Metastatic Liver Carcinoma in the Adrenal Gland (tissue), 2 donors: Measurements from ENCODE around the gene FZD8.

DNA sequence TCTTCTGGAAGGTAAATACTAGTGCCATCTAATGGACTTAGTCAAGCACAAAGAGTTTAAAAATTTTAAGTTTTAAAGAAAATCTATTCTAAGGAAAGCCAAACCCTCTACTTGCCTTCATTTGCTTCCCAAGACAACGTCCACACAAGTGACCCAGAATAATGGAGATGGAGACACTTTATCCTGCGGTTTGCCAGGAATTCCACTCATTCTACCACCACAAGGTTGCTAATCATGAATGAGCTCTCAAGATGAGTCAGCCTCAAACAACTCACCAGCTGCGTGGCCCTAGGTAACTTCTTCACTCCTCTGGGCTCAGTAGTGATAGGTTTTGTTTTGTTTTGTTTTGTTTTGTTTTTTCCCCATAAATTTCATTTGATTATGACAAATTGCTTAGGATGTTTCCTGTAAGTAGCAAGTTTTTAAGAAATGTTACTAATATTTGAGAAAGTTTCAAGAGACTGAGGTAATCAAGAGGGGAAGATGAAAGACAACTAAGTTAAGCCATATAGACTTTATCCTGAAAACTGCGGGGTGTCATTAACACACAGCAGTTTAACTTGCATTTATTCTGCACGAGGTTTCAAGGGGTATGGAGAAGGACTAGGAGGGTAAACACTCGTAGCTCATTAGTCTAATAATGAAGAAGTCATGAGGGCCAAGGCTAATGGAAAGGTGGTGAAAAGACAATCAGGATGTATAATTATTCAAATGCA is 286.7 kb downstream of the PARD3 start:
- PRO-cap, 2 experiments, result no peak in any of the 2 experiments

DNA sequence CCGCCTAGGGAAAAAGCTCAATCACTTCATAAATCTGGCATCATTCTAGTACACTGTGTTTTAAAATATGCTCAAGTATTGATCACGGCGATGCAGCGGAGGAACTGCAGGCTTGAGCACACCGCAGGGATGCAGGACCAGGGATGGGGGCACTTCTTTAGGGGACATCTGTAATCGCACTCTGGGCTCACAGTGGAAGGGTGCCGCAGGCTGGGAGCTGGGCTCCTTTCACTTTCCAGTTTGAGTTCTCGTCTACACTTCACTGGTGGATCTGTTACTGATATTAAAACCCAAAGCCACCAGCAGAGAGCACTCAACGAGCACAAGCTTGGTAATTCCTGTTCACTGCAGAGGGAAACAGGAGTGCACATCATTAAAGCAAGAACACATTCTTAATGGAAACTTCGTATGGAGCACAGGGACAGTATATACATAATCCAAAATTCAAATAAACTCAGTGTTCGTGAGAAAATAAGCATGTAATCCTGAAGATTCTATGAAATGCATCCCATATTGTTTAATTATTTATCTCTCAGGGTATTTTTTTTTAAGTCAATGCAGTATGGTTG is 91.3 kb downstream of the PARD3 start:
- PRO-cap, 2 experiments, result no peak in any of the 2 experiments

DNA sequence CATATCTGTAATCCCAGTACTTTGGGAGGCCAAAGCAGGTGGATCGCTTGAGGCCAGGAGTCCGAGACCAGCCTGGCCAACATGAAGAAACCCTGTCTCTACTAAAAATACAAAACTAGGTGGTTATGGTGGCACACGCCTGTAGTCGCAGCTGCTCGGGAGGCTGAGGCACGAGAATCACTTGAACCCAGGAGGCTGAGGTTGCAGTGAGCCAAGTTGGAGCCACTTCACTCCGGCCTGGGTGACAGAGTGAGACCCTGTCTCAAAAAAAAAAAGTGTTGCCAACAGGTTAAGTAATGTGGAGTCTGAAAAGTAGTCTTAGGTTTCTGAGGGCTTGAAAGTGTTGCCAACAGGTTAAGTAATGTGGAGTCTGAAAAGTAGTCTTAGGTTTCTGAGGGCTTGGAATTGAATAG is 23.9 kb downstream of the CREM start:
- PRO-cap, 2 experiments, result no peak in any of the 2 experiments

GRCh38 chr10:35203795-35204232 is 77.2 kb downstream of the CREM start:
- PRO-cap, 2 experiments, result no peak in any of the 2 experiments

DNA sequence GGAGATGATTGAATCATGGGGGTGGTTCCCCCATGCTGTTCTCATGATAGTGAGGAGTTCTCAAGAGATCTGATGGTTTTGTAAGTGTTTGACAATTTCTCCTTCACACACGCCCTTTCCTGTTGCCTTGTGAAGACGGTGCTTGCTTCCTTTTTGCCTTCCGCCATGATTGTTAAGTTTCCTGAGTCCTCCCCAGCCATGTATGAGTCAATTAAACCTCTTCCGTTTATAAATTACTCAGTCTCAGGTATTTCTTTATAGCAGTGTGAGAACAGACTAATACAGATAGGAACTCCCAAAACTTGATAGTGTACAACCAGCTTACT is 98.6 kb downstream of the CREM start:
- PRO-cap, 2 experiments, result no peak in any of the 2 experiments

GRCh38 chr10:35394911-35395477 is 58.7 kb downstream of the CCNY start:
- PRO-cap, 2 experiments, result no peak in any of the 2 experiments

DNA sequence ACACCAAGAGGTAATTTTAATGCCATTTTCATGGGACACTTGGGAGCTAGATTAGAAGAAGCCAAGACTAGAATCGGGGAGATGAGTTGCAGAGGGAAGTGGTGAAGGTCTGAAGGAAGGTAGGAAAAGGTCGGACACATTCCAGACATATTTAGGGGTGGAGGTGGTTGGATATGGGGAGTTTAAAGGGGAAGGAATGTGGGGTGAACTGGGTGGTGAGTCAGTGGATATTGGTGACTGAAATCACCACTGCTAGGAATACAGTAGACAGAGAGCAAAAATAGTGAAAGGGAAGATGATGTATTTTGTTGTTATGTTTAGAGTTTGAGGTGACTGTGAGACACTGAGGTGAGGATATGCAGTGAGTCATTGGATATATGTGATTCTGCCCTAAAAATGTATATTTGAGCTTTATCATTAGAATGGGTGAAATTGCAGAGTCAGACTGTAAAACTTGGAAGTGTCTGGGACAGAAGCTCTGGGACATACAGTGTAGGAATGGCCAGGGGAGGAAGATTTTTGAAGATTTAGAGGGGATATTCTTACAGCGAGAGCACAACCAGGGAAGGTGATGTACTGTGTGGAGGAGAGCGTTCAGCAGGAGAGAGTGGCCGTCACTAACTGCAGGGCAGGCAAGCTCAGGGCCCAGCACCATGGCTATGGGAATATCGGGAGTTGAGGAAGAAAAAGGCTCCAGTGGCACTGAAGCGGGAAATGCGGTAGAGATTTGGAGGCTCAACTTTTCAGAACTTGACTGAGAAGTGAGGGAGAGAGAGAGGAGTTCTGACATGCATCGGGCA is 77.0 kb downstream of the CCNY start:
- PRO-cap, 2 experiments, result no peak in any of the 2 experiments

DNA sequence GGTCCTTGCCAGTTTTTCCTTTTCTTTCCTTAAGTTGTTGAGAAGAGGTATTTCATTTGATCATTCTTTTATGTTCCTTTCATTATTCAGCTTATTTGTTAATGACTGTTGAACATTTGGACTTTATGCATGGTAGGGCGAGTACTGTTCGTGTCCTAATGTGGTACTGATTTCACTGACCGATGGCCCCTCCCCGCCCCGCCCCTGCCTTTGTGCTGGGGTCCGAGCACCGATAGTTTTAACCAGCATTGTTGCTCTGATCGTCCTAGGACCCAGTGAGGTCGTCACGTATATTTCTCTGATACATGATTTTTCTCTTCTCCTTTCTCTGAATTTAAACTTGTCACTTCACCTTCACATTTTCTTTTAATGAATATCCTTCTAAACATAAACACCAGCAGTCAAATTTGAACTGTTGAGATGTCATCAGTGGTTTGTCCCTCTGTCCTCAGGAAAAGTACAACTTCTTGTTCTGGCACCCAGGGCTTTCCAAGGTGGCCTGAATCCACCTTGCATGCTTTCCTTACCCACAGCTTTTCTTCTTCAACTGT is 128.9 kb downstream of the CCNY start:
- PRO-cap, 2 experiments, result no peak in any of the 2 experiments

- PRO-cap, 2 experiments, result no peak in any of the 2 experiments
Measured at GRCh38 chr10:35641596-35641979, 508 bp downstream of the FZD8 start.

- PRO-cap, 2 experiments, result peak in 2 of 2 experiments; most common plus-strand start chr10:35642417 (in 2); most common minus-strand start chr10:35642011 (in 2)
Measured at GRCh38 chr10:35641980-35643051, at the start of gene FZD8. TSS of gene FZD8 (minus strand) at chr10:35642296.

DNA sequence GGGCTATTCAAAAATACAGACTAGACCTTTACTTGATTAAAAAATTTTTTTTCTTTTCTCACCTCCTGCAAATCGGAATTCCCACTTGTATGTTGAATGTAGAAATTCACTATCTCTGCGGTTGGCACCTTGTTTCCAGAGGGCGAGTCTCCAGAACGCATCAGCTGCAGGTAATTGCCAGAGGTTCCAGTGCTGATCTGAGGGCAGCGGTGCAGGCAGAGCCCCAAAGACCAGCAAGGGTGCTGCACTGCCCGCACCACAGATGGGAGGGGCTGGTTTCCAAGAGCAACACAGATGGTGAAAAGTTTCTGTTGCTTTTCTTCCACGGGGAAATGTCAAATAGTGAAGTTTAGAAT is 2.3 kb upstream of the FZD8 start:
- PRO-cap, 2 experiments, result no peak in any of the 2 experiments

- PRO-cap, 2 experiments, result no peak in any of the 2 experiments
Measured at GRCh38 chr10:38028890-38029306, 18.4 kb downstream of the ZNF33A start.

GRCh38 chr10:38107191-38107772 is 13.1 kb downstream of the ZNF37A start:
- PRO-cap, 2 experiments, result no peak in any of the 2 experiments

GRCh38 chr10:42864534-42864919 is 81.9 kb downstream of the BMS1 start:
- PRO-cap, 2 experiments, result no peak in any of the 2 experiments

GRCh38 chr10:42866555-42867172 is 84.1 kb downstream of the BMS1 start:
- PRO-cap, 2 experiments, result no peak in any of the 2 experiments

DNA sequence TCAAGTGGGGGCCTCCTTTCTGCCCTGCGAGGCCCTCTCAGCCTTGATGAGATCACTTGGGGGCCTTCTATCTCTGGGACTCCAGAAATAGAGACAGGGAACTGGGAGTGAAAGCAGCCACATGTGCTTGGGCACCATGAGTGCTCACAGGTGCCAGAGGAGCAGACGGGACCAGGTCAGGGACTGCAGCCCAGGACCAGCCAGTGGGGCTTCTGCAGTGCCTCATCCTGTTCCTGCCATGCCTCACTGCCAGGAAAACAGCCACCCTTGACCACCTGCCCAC is 116.0 kb upstream of the RET start:
- PRO-cap, 2 experiments, result no peak in any of the 2 experiments

DNA sequence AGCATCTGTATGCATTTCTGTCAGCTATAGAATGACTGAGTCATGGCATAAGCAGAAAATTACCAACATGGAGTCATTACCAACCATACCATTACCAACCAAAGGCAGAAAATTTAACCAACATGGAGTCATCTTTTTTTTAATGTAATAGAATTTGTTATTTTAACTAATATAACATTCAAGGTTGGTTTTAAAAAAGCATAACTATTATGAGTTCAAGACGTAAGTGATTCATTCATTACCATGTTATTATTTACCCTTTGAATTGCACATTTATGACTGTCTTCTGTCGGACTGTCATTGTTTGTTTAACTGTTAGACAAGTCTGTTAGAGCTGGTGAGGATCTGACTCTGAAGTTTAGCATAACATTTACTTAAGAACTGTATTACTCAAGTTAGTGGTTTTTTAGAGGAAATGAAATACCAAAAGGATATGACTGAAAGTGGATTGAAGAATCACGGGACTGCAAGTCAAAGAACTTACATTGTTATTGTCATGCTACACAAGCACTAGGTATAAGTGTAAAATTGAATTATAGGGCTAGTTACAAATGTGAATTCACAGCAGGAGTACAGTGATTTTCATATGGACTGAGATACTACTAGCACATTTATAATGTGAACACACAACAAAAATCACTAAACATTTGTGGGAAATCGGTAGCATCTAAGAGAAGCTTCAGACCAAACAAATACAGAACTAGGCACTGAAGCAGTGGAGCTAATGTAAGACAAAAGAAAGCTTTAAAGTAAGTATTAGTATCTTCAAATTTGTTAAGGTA is 2.2 kb downstream of the CSGALNACT2 start:
- PRO-cap, 2 experiments, result no peak in any of the 2 experiments

DNA sequence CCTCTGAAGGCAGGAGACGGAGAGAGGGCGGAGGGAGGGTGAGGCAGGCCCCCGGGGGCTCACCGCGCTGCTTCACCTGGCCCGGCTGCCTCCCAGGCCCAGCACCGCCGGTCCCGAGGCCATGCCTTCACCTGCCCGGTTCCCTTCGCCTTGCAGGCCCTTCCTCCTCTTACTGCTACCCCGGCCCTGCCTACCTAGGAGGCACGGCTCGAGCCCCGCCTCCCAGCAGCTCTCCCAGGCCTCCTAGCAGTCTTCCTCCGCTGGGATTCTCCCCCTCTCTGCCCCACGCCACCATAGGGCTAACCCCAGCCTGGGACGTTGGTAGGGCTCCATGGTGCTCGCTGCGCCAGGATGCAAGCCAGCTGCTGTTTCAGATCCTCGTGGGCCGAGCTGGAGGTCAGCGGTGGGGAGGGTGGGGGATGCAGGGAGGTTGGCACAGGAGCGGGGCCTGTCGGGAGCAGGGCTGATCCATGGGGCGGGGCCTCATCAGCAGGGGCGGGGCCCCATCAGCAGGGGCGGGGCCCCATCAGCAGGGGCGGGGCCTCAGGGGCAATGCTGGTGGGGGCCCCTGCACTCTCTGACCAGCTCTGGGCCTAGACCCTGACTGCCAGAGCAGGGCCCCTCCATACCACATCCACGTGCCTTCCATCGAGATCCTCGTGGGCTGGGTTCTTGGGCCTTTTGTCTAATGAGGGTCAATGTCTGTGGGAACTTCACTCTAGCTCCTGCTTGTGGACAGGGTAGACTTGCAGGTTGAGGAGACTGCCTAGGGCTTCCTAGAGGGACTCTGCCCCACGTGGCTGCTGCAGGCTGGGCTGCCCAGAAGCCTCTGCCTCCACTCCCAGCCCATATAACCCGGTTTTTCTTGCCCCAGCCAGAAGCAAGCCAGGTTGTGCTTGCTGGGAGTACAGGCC is 63.2 kb downstream of the RASGEF1A start:
- PRO-cap, 2 experiments, result no peak in any of the 2 experiments

GRCh38 chr10:43377181-43377713 is 5.8 kb downstream of the FXYD4 start:
- PRO-cap, 2 experiments, result no peak in any of the 2 experiments

GRCh38 chr10:43383857-43384964 is 12.8 kb downstream of the FXYD4 start:
- PRO-cap, 2 experiments, result no peak in any of the 2 experiments